GM19239 (cell line): ENCODE measurements around a stretch of chrX.

DNA sequence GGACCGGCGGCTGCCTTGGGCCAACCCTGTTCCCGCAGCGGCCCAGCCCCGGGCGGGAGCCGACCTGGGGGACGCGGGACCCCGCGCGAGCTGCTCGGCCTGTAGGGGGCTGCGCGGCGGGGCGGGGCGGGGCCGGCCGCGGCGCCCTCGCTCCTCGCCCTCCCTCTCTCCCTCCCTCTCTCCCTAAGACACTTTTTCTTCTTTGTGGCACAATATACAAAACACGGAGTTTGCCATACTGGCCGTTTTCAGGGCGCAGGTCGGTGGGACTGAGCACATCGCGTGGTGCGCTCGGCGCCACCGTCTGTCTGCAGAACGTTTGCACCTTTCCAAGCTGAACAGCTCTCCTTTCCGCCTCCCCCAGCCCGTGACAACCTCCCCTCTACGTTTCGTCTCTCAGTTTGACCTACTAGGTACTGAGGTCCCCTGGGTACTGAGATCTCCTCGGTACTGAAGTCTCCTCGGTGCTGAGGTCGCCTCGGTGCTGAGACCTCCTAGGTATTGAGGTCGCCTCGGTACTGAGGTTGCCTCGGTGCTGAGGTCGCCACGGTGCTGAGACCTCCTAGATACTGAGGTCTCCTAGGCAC lies 261.2 kb upstream of the PLCXD1 start:
- RRBS, result 59% methylated on average over 5 of the region's 48 CpGs

DNA sequence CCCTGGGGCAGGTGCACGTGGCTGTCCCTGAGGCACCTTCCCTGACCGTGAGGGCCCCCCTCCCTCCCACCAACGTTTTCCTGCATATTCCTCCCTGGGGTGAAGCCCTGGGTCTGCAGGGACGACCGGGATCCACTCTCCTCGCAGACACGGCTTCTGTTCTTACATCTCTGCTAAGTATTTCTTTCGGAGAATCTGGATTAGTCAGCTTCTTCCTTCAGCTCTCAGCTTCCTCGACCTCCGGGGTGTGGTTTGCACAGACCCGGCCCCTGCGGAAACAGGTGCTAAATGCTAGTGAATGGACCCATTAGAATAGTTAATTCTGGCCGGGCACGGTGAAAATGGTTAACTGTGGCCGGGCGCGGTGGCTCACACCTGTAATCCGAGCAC lies 21.3 kb upstream of the PLCXD1 start:
- RRBS, result 72% methylated on average over 2 of the region's 18 CpGs

DNA sequence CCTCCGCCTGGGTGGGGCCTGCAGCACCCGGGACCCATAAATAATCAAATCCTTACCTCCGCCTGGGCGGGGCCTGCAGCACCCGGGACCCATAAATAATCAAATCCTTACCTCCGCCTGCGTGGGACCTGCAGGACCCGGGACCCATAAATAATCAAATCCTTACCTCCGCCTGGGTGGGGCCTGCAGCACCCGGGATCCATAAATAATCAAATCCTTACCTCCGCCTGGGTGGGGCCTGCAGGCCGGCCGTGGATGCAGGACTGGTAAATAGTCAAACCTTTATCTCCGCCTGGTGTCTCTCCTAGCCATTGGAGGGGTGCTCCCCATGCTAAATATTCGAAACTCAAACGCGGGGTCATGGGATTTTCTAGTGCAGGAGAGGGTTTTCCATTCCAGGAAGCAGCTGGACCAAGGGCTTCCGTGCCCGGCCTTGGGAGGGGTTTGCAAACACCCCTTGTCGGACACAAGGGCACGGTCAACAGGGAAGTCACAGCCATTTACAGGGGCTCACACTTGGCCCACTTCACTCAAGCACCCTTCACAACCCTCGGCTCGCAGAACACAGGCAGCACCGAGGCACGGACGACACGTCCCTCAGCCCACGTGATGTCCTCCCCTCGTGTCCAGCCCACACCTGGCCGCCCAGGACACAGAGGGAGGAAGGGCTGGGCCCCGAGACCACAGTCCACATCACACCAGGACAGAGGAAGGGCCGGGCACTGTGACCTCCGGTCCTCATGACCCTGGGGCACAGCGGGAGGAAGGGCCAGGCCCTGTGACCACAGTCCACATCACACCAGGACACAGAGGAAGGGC lies 10.4 kb upstream of the PLCXD1 start:
- RRBS, result 97% methylated on average over 2 of the region's 34 CpGs

GRCh38 chrX:314950-315824 lies 3.4 kb downstream of the GTPBP6 start:
- RRBS, result no CpG with 5 or more reads among the region's 39 CpGs

DNA sequence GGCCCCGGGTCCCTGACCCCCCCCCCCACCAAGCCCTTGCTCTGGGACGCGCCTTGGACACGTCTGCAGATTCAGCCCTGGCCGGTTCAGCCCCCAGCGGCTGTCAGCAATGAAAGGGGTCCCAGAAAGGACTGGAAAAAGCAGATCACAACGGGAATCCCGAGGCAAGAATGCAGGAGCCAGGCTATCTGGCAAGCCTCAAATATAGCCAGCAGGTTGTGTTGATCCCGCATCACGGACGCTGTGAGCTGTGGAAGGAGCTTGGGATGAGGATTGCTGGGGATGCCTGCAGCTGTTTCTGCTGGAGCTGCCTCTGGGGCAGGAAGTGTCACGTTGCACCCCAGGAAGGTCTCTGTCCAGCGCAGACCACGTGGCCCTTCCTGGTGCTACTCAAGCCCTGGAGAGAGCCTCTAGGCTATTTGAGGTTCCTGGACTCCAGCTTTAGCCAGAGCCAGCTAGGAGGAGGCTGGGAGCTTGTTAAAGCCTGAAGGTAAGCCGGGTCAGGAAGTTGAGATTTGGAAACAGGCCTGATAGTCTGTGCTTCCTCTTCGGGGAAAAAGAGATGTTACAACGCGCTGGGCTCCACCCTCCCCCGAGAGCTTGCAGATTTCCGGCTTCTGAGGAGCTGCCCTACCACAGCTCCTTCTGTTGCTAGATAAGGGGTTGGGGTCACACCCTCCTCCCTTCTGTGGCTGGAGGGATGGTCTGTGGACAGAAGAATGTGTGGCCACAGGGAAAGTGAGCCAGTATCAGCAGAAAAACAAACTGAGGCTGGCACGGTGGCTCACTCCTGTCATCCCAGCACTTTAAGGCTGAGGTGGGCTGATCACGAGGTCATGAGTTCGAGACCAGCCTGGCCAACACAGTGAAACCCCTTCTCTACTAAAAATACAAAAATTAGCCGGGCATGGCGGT lies 19.2 kb upstream of the CSF2RA start:
- RRBS, result 3% methylated on average over 3 of the region's 25 CpGs

DNA sequence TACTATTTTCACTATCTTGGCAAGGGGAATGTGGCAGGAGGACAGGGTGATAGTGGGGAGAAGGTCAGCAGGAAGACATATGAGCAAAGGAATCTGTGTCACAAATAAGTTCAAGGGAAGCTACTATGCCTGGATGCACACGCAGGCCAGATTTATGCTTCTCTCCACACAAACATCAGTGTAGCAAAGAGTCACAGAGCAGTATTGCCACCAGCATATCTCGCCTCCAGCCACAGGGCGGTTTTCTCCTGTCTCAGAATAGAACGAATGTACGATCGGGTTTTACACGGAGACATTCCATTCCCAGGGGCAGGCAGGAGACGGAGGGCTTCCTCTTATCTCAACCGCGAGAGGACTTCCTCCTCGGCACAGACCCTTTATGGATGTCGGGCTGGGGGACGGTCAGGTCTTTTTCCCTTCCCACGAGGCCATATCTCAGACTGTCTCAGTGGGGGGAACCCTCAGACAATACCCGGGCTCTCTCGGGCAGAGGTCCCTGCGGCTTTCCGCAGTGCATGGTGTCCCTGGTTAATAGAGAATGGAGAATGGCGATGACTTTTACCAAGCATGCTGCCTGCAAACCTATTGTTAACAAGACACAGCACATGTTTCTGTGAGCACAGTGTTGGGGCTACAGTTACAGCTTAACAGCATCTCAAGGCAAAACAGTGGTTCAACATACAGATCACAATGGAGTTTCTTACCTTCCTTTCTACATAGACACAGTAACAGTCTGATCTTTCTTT lies 24.0 kb downstream of the CSF2RA start:
- RRBS, result no CpG with 5 or more reads among the region's 19 CpGs

- RRBS, result no CpG with 5 or more reads among the region's 8 CpGs
Measured at GRCh38 chrX:1302137-1302510, 33.5 kb downstream of the CSF2RA start.

GRCh38 chrX:1306572-1307146 lies 29.9 kb upstream of the IL3RA start:
- RRBS, result no CpG with 5 or more reads among the region's 11 CpGs

GRCh38 chrX:1355871-1356465 lies 19.4 kb downstream of the IL3RA start:
- RRBS, result no CpG with 5 or more reads among the region's 13 CpGs

GRCh38 chrX:1385927-1386970 lies 5.7 kb downstream of the SLC25A6 start:
- RRBS, result no CpG with 5 or more reads among the region's 50 CpGs

DNA sequence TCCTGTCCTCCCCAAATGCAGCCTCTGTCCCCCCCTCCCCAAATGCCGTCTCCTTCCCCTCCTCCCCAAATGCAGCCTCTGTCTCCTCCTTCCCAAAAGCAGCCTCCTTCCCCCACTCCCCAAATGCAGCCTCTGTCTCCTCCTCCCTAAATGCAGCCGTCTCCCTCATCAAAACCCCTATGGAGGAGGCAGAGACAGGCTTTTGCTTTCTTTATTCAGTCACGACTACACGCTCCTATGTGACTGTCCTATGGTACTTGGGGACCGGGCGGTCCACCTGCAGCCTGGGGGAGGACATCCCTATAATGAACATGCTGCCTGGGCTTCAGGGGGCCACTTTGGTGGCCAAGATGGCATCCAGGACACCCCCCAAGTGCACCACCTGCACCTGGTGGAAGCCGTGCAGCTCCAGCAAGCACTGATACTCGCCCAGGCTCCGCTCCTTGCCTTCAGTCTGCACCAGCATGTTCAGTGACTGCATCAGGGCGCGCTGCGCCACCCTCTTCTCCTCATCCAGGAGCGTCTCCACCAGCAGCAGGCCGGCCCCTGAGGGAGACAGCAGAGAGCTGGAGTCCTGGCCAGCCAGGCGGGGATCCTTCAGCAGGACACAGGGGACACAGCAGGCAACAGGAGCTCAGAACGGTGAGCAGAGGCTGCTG lies 11.2 kb upstream of the SLC25A6 start:
- RRBS, result no CpG with 5 or more reads among the region's 16 CpGs

DNA sequence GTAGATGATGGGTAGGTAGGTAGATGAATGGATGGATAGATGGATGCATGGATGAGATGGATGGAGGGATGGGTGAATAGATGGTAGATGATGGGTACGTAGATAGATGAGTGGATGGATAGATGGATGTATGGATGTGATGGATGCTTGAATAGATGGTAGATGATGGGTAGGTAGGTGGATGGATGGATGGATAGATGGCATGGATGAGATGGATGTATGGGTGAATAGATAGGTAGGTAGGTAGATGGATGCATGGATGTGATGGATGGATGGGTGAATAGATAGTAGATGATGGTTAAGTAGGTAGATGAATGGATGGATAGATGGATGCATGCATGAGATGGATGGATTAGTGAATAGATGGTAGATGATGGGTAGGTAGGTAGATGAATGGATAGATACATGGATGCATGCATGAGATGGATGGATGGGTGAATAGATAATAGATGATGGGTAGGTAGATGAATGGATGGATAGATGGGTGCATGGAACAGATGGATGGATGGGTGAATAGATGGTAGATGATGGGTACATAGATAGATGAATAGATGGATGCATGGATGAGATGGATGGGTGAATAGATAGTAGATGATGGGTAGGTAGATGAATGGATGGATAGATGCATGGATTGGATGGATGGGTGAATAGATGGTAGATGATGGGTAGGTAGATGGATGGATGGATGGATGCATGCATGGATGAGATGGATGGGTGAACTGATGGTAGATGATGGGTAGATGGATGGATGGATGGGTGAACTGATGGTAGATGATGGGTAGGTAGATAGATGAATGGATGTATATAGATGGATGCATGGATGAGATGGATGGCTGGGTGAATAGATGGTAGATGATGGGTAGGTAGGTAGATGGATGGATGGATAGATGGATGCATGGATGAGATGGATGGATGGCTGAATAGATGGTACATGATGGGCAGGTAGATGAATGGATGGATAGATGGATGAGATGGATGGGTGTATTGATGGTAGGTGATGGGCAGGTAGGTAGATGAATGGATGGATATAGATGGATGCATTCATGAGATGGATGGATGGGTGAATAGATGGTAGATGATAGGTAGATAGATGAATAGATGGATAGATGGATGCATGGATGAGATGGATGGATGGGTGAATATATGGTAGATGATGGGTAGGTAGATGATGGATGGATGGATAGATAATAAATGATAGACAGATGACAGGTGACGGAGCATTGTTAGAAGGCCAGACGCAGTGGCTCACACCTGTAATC lies 14.9 kb upstream of the SLC25A6 start:
- RRBS, result no CpG with 5 or more reads among the region's 3 CpGs

GRCh38 chrX:1418440-1418973 lies 26.6 kb upstream of the SLC25A6 start:
- RRBS, result 96% methylated on average over 2 of the region's 10 CpGs

- RRBS, result no CpG with 5 or more reads among the region's 9 CpGs
Measured at GRCh38 chrX:1420866-1421377, 29.0 kb upstream of the SLC25A6 start.

- RRBS, result no CpG with 5 or more reads among the region's 17 CpGs
Measured at GRCh38 chrX:1493907-1494623, 41.4 kb upstream of the ASMTL start.

GRCh38 chrX:1502103-1502863 lies 34.7 kb downstream of the P2RY8 start:
- RRBS, result no CpG with 5 or more reads among the region's 20 CpGs

DNA sequence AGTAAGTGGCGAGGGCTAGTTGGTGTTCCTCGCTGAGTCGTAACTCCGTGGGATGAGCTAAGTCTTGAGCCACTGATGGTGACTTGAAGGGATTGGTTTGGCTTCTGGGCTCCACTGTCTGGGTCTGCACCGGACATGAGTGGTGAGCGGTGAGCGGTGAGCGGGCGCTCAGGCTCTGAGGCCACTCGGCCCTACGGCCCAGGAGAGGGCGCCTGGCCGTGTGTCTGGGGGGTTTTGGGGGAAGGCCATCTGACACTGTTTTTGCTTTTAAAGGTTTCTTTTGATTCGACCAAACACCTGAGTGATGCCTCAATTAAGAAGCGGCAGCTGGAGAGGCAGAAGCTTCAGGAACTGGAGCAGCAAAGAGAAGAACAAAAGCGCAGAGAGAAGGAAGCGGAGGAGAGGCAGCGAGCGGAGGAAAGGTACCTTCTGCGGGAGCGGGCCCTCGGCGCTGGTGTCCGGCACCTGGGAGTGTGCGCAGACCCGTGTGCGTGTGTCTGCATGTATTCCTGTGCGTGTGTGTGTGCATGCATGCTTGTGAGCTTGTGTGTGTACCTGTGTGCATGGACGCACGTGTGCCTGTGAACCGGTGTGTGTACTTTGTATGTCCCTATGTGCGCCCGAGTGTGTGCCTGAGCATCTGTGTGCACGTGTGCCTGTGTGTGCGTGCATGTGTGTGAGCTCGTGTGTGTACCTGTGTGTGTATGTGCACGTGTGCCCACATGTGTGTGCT lies 3.9 kb downstream of the AKAP17A start:
- RRBS, result no CpG with 5 or more reads among the region's 37 CpGs

GRCh38 chrX:2324900-2325930 lies 175.6 kb downstream of the DHRSX start:
- RRBS, result 100% methylated on average over 3 of the region's 39 CpGs

GRCh38 chrX:2342528-2342725 lies 158.3 kb downstream of the DHRSX start:
- RRBS, result no CpG with 5 or more reads among the region's 4 CpGs

DNA sequence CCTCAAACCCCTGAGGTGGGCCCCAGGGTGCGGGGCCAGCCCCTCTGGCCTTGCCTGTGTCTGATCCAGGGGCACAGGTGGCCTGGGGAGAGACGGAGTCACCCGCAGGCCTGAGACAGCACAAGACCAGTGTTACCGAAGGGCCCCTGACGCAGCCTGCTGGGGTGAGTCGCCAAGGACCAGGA lies 82.9 kb upstream of the CD99 start:
- RRBS, result no CpG with 5 or more reads among the region's 6 CpGs